Vein endothelial cell (primary cell): ENCODE measurements around a stretch of chr7.

DNA sequence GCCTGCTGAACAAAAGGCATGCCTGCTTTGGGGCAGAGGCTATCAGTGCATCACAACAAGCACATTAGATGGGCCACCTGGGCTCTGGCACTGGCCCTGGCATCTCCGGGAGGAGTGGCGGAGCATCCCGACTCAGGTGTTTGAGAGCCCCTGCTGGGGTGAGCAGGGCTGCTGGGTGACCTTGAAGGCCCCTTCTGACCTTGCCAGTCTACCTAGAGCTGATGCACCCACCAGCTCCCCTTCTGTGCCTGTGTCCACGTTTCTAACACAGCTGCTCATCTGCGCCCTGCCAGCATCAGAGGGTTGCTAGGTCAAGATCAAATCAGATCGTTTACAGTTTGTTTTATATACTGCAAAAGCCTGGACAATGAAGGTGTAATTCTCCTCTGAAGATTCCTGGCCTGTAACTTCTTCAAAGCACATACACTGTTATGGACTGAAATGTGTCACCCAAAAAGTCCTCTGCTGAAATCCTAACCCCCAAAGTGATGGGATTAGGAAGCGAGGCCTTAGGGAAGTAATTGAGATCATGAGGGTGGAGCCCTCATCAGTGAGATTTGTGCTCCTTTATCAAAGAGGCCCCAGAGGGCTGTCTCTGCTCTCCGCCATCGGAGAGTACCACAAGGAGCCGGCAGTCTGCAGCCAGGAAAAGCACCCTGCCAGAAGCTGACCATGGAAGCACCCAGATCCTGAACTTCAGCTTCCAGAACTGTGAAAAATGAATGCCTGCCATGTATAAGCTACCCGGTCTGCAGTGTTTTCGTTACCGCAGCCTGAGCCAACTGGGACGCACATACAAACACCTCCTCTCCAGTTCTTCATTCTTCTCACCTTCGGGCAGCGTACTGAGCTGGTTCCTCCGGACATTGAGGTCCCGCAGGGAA is 4.7 kb downstream of the LRCH4 start:
- CAGE, long polyA plus RNA, result no peak

GRCh38 chr7:100604986-100606075 is 3.2 kb downstream of the PCOLCE start:
- CAGE, long polyA plus RNA, result no peak

DNA sequence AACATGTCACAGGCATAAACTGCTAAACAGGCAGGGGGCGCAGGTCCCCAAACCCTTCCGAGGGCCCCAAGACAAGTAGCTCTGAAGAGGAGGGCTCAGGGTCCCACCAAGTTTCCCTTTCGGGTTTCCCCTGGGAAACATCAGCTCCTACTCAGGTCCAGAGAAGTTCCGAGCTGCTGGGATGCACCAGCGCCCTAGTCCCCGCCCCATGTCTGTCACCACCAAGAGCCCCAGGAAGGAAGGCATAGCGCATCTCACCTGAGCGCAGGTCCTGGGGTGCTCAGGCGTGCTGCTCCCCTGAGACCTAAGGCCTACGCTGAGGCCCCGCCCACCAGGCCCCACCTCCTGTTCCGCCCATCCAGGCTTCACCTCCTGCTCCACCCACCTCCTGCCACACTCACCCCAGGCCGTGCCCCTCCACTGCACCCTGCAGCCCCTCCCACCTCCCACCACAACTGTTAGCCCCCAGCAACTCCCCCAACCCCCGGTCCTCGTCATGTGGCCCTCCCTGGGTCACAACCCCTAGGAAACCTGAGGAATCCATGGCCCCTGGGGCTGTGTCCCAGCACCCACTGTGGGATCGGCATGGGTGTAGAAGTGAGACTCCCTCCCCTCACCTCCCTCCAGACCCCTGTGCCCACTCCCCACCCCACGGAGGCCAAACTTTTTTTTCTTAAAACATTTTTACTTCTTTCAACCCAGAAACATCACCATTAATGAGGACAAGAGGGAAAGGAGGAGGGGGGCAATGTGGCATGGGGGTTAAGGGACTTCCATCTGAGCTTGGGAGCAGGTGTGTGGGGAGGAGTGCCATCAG is 1.3 kb upstream of the TFR2 start:
- CAGE, long polyA plus RNA, result no peak

DNA sequence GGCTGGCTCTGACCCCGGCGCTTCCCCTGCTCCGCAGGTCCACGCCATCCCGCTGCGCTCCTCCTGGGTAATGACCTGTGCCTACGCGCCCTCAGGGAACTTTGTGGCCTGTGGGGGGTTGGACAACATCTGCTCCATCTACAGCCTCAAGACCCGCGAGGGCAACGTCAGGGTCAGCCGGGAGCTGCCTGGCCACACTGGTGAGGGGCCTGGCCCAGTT is 3.8 kb downstream of the GNB2 start:
- CAGE, long polyA plus RNA, result no peak

GRCh38 chr7:100679242-100680009 is 5.9 kb downstream of the GNB2 start:
- CAGE, long polyA plus RNA, result no peak

GRCh38 chr7:100681106-100682071 is 7.8 kb downstream of the GNB2 start:
- CAGE, long polyA plus RNA, result no peak

GRCh38 chr7:100682087-100683247 is 8.9 kb downstream of the GNB2 start:
- CAGE, long polyA plus RNA, result no peak

DNA sequence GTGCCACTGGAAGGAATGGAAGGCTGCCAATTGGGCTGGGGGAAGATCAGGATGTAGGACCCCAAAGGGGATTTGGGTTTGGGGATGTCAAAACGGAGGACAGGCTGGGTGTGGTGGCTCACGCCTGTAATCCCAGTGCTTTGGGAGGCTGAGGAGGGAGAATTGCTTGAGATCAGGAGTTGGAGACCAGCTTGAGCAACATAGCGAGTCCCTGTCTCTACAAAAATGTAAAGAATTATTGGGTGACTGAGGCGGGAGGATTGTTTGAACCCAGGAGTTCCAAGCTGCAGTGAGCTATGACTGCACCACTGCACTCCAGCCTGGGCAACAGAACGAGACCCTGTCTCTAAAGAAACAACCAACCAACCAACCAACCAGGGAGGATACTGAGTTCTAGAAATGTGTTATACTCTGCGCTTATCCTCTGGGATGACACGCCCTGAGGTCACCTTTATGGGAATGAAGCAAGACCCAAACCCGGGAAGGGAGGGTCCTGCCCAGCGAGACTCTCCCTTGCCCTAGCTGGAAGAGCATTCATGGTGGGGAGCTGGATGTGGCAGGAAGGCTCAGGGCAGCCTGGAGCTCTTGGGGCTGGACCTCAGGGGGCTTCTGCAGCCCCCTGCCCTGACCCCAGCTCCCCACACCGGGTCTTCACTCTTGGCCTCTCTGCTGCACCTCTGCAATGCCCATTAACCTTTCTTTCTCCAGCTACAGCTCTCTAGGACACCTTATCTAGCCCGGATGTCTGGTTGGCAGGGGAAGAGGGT is 26.7 kb downstream of the EPHB4 start:
- CAGE, long polyA plus RNA, result no peak

DNA sequence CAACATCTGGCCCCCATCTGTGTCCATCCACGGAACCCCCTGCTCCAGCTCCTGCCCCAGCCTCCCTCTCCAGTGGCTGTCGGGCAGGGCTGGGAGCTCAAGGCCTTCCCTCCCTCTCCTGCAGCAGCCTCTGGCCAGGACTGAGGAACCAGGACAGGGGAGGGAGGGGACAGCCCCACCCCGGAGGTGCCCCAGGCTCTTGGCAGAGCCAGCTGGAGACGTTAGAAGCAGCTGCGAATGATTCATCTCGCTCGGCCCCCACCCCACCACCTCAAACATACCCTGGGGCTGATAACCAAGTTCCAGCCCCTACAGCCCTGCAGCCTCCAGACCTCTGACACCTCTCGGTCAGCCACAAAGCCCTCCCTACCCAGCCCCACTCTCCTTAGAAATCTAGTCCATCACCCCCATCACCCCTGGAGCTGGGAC is 25.2 kb downstream of the EPHB4 start:
- CAGE, long polyA plus RNA, result no peak

DNA sequence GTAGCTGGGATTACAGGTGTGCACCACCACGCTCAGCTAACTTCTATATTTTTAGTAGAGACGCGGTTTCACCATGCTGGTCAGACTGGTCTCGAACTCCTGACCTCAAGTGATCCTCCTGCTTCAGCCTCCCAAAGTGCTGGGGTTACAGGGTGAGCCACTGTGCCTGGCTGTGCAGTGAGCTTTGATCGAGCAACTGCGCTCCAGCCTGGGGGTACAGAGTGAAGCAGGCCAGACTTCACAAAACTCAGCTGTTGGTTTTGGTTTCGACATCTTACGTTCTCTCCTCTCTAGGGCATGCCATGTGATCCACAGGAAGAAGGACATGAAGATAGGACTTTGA is 10.9 kb downstream of the EPHB4 start:
- CAGE, long polyA plus RNA, result no peak

GRCh38 chr7:100826336-100826559 is 1.1 kb downstream of the EPHB4 start:
- CAGE, long polyA plus RNA, result no peak

GRCh38 chr7:100890098-100890682 is 675 bp upstream of the UFSP1 start:
- CAGE, long polyA plus RNA, result no peak

DNA sequence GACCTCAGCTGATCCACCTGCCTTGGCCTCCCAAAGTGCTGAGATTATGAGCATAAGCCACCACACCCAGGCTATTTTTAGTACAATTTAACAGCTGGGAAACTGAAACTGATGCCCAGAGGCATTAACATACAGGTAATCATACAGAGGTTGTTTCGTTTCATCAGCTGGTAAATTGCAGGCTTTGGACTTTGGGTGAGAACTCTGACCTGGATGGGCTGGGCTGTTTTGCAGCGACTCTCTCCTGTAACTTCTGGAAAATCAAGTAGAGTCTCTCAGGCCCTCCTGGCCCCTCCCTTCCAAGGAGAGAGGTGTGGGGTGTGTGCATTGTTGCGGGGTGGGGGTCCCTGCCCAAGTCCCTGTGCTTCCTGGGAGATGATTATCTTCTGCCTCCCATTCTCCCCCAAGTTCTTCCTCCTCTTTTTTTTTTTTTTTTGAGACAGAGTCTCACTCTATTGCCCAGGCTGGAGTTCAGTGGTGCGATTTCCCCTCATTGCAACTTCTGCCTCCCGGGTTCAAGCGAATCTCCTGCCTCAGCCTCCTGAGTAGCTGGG is 6.4 kb upstream of the ACHE start:
- CAGE, long polyA plus RNA, result no peak

GRCh38 chr7:100952550-100953499 is 3.5 kb downstream of the MUC3A start:
- CAGE, long polyA plus RNA, result no peak

DNA sequence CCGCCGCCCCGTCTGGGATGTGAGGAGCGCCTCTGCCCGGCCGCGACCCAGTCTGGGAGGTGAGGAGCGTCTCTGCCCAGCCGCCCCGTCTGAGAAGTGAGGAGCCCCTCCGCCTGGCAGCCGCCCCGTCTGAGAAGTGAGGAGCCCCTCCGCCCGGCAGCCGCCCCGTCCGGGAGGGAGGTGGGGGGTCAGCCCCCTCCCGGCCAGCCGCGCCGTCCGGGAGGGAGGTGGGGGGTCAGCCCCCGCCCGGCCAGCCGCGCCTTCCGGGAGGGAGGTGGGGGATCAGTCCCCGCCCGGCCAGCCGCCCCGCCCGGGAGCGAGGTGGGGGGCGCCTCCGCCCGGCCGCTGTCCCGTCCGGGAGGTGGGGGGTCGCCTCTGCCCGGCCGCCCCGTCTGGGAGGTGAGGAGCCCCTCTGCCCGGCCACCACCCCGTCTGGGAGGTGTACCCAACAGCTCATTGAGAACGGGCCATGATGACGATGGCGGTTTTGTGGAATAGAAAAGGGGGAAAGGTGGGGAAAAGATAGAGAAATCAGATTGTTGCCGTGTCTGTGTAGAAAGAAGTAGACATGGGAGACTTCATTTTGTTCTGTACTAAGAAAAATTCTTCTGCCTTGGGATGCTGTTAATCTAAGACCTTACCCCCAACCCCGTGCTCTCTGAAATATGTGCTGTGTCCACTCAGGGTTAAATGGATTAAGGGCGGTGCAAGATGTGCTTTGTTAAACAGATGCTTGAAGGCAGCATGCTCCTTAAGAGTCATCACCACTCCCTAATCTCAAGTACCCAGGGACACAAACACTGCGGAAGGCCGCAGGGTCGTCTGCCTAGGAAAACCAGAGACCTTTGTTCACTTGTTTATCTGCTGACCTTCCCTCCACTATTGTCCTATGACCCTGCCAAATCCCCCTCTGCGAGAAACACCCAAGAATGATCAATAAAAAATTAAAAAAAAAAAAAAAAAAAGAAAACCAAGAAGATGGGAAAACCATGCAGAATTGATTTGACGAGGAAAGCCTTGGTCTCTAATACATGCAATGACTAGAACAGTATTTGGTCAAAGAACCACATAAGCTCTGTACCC is 7.5 kb downstream of the TRIM56 start:
- CAGE, long polyA plus RNA, result no peak

- CAGE, long polyA plus RNA, result no peak
These were observed 8.7 kb downstream of the TRIM56 start for GRCh38 chr7:101093957-101094400.

GRCh38 chr7:101094664-101095354 is 9.5 kb downstream of the TRIM56 start:
- CAGE, long polyA plus RNA, result no peak

- CAGE, long polyA plus RNA, result no peak
These were observed 14.8 kb upstream of the SERPINE1 start for GRCh38 chr7:101111885-101112675.

GRCh38 chr7:101121704-101122488 is 5.0 kb upstream of the SERPINE1 start:
- CAGE, long polyA plus RNA, result no peak

GRCh38 chr7:101163542-101164016 is 1.8 kb downstream of the VGF start:
- CAGE, long polyA plus RNA, result no peak